OVCAR3 (cell line): ENCODE data around the gene KRR1.

DNA sequence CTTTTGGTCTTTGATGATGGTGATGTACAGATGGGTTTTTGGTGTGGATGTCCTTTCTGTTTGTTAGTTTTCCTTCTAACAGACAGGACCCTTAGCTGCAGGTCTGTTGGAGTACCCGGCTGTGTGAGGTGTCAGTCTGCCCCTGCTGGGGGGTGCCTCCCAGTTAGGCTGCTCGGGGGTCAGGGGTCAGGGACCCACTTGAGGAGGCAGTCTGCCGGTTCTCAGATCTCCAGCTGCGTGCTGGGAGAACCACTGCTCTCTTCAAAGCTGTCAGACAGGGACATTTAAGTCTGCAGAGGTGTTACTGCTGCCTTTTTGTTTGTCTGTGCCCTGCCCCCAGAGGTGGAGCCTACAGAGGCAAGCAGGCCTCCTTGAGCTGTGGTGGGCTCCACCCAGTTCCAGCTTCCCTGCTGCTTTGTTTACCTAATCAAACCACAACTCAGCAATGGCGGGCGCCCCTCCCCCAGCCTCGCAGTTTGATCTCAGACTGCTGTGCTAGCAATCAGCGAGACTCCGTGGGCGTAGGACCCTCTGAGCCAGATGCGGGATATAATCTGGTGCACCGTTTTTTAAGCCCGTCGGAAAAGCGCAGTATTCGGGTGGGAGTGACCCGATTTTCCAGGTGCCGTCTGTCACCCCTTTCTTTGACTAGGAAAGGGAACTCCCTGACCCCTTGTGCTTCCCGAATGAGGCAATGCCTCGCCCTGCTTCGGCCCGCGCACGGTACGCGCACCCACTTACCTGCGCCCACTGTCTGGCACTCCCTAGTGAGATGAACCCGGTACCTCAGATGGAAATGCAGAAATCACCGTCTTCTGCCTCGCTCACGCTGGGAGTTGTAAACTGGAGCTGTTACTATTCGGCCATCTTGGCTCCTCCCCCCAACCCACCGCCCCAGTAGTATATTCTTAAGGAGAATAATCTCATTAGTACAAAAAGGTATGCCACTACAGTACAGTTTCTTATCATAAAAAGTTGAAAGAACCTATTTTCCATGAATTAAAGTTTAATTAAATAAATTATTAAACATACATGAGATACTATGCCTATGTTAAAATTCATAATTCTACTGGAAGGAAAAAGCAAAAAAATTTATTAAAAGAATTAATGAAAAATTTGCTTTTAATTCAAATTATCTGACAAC, 28.6 kb upstream of the ATXN7L3B start:
- RRBS = no CpG with 5 or more reads among the region's 33 CpGs

DNA sequence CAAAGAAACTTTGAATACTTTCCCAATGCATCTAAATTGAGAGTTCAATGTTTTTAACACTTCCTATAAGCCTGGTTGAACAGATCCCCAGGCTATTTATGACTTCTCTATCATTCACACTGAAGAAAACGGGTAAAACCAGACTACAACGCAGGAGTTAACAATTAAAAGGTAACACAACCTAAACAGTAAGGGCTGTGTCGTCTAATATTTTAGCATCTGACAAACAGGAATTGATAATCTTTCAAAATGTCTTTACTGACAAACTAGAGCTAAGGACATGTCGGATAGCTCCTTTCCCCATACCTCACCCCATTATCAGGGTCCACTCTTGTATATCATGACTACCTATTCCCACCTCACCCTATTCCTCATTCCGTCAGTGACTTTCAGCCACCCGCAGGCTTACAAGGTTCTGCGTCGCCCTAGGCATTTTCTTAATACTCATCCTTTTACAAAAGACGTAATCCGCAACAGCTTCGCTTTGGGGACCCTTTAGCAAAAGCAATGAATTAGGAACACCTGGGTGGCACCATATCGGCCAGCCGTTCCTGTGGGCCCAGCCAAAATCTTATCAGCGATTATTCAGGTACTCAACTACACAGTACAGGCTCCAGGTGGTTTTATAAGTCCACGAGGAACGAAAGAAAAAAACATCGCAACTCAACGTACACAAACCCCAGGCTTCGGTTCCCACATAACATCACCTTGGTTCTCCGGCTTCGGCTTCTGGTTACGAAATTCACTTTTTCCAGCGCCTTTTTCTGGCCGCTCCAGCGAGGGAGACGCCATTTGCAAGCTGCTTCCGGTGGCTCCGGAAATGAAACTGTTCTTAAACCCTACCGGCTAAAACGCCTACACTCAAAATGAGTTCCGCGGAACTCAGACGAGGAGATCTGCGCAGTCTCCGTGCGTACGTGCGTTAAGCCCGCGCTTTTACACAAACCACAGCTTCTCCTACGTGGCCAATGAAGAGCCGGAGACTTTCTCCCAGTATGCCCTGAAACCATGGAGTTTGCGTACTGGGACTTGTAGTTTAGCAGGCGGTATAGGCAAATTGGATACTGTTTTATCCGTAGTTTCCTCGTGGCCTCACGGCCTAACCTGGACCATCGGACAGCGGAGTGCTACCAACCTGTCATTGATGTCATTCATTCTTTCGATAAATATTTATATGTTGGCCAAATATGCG, at the start of gene KRR1:
Gene KRR1 (minus strand): TSS at position 804 of the 1,192 bp plus-strand sequence.
- RRBS = 5% methylated on average over 12 of the region's 51 CpGs

DNA sequence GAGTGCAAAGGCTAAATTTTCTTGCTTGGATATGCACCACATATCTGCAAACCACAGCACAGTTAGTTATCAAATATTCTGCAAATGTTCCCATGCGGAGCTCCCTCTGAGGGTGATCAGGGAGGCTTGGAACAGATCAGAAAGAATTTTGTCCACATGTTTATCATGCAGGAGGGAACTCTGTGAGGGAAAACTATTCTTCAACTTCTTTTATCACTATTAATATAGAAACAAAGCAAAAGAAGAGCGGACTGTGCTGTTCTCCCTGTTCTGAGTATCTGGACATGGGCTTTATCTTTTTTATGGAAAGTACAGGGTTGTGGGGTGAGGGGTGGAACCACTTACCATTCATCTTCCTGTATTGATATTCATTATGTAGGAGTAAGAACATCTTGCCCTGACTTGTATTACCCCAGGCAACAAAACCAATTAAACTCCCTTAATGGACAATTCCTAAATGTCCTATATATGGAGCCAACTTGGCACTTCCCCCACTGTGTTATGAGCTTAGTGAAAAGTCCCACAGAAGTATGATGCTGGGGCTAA, 139.8 kb upstream of the KRR1 start:
- RRBS = no CpG with 5 or more reads among the region's 2 CpGs

- RRBS = no CpG with 5 or more reads among the region's 4 CpGs
These were observed 195.4 kb upstream of the KRR1 start for GRCh38 chr12:75706717-75707239.

- RRBS = no CpG with 5 or more reads among the region's 10 CpGs
These were observed 106.6 kb downstream of the NAP1L1 start for GRCh38 chr12:75977549-75978663.

DNA sequence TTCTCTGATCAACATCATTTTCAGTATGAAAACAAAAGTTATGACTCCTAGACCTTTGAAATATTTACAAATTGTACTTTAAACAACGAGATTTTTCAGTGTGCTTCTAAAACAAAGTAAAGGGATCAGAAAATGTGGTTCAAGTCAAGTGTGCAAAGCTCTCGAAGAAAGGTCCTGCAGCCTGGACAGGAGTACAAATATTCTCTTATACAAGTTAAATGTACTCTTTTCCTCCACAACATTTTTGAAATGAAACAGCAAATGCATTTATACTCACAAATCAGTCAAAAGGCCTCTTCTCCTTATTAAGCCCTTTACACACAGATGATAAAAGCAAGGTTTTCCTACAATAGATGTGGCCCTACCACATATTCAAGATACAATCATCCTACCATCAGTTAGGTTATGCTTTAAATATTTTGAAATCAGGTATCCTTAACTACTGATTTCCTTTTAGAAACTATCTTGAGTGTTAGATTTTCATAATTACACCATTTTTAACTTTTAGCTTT, 55.4 kb downstream of the NAP1L1 start:
- RRBS = no CpG with 5 or more reads among the region's 2 CpGs

GRCh38 chr12:76030441-76031220, 53.9 kb downstream of the NAP1L1 start:
- RRBS = 5% methylated on average over 8 of the region's 47 CpGs

GRCh38 chr12:76049517-76050052, 34.9 kb downstream of the NAP1L1 start:
- RRBS = no CpG with 5 or more reads among the region's 2 CpGs

DNA sequence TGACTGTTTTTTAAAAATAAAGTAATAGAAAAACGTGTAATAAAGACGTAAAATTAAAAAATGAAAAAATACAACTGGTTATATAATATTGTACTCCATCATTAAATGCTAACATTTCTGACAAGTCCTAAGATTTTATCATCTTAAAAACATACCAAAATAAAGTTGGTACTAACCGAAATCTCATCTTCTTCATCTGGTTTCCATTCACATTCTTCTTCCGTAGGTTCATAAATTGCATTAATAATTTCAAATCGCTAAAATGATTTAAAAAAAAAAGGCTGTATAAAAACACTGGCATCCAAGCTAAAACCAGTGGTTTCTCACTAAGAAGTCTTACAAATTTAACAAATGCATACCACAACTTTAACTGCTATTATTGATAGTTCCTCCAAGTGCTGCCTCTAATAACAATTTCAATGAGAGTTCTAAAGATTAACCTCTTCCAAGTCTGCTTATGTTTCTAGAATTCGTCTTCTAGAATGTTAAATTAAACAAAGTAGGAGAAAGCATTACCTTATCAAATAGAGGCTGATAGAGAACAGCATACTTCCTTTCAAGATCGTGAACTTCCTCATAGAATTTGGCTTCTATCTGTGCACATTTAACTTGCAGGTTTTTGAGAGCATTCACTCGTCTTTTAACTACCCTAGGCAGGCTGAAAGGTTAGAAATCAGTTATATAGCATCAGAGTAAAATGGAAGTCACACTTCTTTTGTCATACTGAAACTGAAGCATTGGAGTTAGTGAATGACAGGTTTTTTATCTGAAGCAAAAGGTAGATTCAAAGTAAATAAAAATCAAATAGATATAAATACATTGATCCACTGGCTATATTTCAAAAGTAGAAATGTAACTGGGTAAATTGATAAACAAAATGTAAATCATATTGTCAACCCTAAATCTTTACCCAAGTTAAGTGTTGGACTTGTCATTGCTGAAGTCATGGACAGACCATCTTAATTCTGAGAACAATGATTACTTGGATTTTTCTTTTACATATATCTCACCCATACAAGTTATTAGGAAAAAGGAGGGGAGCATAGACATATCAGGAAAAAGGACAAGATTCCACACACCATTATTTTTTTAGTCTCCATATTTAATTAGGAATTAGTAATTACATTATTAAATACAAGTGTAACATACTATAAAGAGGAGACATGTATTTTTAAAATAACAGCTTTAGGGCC, 24.5 kb downstream of the NAP1L1 start:
- RRBS = no CpG with 5 or more reads among the region's 8 CpGs

DNA sequence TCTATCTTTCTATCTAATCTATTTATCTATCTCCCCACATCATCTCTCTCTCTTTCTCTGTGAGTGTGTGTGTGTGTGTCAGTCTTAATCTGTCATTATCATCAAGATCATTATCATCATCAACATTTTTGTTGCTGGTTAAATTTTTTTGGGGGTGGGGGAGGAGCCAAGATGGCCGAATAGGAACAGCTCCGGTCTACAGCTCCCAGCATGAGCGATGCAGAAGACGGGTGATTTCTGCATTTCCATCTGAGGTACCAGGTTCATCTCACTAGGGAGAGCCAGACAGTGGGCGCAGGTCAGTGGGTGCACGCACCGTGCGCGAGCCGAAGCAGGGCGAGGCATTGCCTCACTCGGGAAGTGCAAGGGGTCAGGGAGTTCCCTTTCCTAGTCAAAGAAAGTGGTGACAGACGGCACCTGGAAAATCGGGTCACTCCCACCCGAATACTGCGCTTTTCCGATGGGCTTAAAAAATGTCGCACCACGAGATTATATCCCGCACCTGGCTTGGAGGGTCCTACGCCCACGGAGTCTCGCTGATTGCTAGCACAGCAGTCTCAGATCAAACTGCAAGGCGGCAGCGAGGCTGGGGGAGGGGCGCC, 28.6 kb downstream of the BBS10 start:
- RRBS = no CpG with 5 or more reads among the region's 26 CpGs

GRCh38 chr12:76514113-76514489, 45.5 kb downstream of the OSBPL8 start:
- RRBS = no CpG with 5 or more reads among the region's 9 CpGs

GRCh38 chr12:76530102-76531124, 29.2 kb downstream of the OSBPL8 start:
- RRBS = no CpG with 5 or more reads among the region's 4 CpGs

DNA sequence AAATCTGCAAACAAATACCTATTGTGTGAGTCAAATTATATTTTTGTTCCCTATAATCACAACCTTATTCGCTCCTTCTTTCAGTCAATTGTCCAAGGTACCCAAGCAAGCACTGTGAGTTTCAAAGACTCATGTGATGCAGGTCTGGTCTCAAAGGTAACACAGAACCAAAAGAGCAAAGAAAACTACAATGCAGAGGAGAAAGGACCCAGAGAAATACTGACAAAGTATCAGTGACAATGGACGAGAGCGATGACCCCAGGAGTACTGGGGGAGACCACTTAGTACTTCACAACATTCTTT, 1.4 kb downstream of the CSRP2 start:
- RRBS = no CpG with 5 or more reads among the region's 3 CpGs

DNA sequence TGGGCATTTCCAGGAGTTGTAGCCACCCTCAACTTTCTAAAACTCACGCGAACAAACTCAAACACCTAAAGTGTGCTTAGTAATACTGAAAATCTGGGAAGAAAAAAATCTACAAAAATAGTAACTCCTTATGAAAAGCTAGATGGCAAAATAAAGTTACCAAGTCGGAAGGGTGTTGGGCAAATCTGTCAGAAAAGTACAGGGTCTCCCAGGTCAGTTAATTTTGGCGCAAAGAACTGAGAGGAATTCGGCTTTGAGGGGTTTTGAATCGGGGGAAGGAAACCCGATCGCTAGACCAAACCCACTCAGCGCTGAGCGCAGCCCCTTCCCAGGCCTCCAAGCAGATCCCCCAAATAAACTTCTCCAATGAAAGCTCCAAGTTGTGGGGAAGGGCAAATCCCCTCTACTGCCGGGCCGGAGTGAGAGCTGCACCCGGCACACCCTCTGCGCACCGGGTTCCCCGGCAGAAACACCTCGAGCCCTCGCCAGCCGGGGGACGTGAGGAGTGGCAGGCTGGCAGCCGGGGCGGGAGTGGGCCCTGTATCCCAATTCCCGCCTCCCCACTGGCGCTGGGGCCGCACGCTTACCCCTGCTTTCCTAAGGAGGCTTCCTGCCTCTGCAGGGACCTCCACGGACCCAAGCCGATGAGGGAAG, 484 bp downstream of the E2F7 start:
- RRBS = no CpG with 5 or more reads among the region's 28 CpGs

DNA sequence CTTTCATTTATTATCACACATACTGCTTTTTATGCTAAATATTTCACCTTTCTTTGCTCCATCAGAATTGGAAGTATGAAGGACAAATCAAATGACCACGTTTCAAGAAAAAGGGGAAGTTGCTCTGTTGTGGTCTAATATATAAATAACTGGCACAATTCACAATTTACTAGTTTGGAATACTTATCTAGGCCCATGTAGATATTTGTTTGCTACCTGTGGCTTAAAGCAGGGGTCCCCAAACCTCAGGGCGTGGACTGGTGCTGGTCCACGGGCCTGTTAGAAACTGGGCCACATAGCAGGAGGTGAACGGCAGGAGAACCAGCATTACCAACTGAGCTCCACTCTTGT, 340.0 kb upstream of the NAV3 start:
- RRBS = no CpG with 5 or more reads among the region's 4 CpGs

DNA sequence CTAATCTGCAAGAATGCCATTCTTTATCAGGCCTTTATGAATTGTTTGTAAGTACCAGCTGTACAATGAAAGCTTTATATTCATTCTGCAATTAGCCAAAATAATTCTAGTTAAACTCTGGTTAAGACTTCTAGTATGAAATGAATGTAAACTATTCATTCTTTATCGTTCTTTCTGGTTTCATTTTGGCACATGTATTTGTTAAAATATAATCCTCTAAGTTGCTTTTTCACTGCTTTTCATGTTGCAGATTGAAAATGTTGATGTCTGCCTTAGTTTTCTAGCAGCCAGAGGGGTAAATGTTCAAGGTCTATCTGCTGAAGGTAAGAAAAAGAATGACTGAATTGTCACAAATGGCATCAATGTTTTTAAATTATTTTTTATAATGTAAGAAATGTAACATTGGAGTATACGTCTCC, 135.3 kb downstream of the NAV3 start:
- RRBS = no CpG with 5 or more reads among the region's 2 CpGs

DNA sequence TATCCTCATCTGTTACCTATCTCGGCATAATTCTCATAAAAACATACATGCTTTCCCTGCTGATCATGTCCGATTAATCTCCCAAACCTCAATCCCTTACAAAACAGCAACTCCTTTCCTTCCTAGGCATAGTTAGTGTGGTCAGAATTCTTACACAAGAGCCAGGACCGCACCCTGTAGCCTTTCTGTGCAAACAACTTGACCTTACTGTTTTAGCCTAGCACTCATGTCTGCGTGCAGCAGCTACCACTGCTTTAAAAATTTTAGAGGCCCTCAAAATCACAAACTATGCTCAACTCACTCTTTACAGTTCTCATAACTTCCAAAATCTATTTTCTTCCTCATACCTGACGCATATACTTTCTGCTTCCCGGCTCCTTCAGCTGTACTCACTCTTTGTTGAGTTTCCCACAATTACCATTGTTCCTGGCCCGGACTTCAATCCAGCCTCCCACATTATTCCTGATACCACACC, 147.5 kb downstream of the PAWR start:
- RRBS = no CpG with 5 or more reads among the region's 7 CpGs

DNA sequence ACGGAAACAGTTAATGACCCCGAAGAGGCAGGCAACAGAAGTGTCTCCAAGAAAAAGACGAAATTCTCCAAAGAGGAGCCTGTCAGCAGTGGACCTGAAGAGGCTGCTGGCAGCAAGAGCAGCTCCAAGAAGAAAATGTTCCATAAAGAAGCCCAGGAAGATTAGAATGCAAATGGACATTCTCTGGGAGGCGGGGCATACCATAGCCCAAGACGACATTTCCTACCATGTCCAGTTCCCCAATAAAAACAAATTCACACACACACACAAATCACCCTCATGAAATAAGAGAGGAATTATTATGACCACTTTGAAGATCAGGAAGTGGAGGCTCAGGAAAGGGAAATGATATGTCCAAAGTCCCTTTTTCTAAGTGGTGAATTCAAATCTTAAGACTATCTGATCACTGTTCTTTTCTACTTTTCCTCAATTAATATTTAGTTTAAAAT, 131.7 kb downstream of the PAWR start:
- RRBS = no CpG with 5 or more reads among the region's 5 CpGs